Cardiac fibroblast (primary cell): ENCODE data around the gene SPRTN.

DNA sequence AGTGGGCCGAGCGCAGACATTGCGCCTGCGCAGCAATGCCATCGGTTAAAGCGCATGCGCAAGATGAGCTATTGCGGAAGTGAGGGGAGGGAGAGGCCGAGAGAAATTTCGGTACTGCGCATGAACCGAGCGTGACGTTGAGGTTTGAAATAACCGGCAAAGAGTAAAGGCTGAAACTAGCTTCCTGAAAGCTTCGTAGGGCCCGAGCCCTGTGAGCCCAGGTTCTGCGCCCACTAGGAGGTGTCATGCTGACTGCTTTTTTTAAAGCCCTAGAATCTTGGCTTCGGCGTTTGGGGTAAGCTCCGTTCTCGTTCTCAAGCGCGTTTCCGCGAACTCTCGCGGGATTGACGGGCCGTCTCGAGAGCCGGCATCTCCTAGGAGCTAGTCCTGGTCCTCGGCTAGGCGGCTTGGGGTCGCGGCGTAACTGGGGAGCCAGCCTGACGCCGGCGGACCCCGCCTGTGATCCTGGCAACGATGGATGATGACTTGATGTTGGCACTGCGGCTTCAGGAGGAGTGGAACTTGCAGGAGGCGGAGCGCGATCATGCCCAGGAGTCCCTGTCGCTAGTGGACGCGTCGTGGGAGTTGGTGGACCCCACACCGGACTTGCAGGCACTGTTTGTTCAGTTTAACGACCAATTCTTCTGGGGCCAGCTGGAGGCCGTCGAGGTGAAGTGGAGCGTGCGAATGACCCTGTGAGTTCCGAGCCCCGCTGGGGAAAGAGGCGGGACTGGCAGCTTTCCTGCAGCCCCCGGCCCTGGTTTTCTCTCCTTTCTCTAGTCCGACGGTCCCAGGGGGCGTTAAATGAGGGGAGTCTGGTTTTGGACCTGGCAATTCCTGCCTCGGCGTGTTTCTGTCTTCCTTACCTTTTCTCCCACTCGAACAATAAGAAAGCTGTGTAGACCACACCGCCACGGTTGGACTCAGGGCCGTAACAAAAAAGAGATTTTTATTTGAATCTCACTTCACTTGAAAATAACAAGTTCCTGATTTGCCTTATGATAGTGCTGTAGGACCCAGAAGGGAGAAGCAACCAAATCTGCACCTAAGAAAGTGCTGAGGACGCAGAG, at the start of gene SPRTN:
Gene SPRTN, plus strand, starts transcription at position 384 of the 1,070 bp plus-strand sequence.
- RRBS: 2% methylated on average over 7 of the region's 70 CpGs

GRCh38 chr1:231684672-231685354, 58.2 kb downstream of the DISC1 start:
- RRBS: no CpG with 5 or more reads among the region's 13 CpGs

- RRBS: no CpG with 5 or more reads among the region's 3 CpGs
Observed at GRCh38 chr1:232038768-232039159, 412.2 kb downstream of the DISC1 start.

GRCh38 chr1:232431939-232432736, 197.8 kb downstream of the SIPA1L2 start:
- RRBS: no CpG with 5 or more reads among the region's 15 CpGs

- RRBS: no CpG with 5 or more reads among the region's 3 CpGs
Observed at GRCh38 chr1:232497781-232498328, 132.1 kb downstream of the SIPA1L2 start.

DNA sequence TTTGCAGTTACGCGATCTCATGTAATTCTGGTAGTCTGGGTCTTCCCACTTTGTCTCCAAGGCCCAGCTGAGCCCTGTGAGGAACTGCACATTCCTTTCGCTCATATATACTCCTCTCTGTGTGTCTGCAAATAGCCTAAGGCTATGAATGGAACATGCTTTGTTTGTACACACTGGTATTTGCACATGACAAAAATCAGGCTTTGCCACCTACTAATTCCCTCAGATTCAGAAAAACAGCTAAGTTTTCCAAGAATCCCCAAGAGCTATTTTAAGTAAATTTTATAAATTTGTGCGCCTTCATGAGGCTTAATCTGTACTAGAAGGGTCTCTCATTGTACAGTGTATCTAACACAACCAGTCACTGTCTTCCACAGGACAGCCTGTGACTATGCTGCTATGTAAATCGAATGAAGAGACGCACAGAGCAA, 87.2 kb downstream of the SIPA1L2 start:
- RRBS: no CpG with 5 or more reads among the region's 6 CpGs

- RRBS: no CpG with 5 or more reads among the region's 8 CpGs
Observed at GRCh38 chr1:232548470-232549249, 81.3 kb downstream of the SIPA1L2 start.

DNA sequence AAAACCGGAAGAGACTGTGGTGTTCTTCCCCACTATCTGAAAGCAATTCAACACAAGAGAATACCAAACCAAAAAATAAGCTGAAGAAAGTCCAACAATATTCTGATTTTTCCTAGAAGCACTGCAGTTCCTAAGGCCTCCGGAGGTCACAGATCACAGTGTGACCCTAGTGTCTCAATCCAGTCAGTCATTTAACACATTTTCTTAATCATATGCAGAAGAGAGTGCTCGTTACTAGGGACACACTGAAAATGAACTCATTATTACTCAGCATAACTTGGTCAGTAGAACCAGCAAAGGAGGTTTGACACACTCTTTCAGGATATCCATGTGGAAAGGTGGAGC, 5.1 kb downstream of the SIPA1L2 start:
- RRBS: no CpG with 5 or more reads among the region's 3 CpGs

- RRBS: no CpG with 5 or more reads among the region's 4 CpGs
Observed at GRCh38 chr1:232628036-232628481, 1.9 kb downstream of the SIPA1L2 start.

GRCh38 chr1:232631152-232631651, 1.3 kb upstream of the SIPA1L2 start:
- RRBS: no CpG with 5 or more reads among the region's 4 CpGs

DNA sequence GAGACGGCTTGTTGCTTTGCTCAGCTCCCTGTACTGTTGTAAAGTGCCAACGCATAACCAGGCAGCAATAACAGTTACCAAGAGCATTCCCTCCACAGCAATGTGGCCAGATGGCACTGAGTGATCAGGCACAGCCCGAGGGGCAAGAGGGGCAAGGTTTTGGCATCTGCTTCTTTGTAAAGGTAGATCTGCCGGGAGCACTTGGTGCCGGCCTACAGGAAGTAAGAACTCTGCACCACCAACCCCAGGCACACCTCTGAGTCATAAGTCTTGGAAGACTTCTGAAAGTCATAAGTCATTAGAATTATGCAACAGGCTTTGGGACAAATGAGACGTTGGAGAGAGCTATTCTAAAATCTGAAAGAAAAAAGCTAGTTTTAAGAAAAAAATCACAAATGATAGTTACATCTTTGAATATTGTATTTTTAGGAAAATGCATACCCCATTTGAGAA, 37.9 kb upstream of the MAP10 start:
- RRBS: no CpG with 5 or more reads among the region's 6 CpGs

DNA sequence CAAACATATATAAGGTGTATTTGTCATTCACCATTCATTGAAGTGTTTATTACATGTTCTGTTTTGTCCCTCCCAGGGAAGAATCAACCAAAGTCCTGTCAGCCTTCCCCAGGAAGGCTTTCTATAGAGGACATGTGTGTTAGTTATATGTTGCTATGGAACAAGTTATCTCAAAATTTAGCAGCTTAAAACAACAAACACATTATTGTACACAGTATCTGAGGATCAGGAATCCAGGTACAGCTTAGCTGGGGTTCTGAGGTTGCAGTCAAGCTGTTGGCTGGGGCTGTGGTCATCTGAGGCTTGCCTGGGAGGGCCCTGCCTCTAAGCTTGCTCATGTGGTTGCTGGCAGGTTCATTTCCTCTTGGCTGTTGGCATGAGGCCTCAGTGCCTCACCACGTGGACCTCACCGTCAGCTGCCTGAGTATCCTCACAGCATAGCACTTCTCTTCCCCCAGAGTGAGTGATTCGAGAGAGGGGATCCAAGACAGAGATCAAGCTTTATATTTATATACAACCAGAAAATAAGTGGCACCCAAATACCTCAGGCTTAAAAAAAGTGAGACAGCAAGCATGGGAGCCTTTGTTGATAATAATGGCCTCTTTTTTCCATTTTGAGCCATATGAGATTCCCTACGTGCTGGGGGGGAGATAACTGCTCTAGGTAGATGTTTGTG, 18.5 kb downstream of the NTPCR start:
- RRBS: no CpG with 5 or more reads among the region's 4 CpGs

- RRBS: no CpG with 5 or more reads among the region's 10 CpGs
Observed at GRCh38 chr1:233112611-233113580, 162.5 kb downstream of the NTPCR start.

- RRBS: no CpG with 5 or more reads among the region's 12 CpGs
Observed at GRCh38 chr1:233326824-233327176, 724 bp upstream of the MAP3K21 start.

- RRBS: no CpG with 5 or more reads among the region's 6 CpGs
Observed at GRCh38 chr1:233328810-233329162, 1.3 kb downstream of the MAP3K21 start.

DNA sequence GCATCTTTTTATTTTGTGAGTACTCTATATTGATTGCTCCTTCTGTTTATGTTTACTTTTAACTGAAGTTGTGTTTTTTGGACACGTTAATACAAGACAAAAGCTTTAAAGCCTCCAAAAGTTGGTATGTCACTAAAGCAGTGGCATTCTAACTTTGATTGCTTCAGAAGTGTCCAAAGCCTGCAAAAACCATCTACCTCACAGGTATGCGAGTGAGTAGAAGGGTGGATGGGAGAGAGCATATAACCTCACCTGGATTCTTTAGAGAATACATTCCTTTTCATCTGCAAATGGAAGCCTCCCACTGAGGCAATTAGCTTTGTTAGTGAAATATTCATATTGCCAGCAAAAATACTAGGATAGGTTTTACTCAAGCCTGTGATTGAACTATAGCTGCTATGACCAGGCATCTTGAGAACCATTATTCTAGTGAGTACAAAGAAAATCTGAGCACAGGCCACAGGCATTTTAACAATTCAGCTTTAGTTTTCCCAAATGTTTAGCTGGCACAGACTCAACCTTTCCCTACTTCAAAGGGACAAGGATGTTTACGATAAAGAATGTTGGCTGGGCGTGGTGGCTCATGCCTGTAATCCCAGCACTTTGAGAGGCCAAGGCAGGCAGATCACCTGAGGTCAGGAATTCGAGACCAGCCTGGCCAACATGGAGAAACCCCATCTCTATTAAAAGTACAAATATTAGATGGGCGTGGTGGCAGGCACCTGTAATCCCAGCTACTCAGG, 39.7 kb downstream of the MAP3K21 start:
- RRBS: no CpG with 5 or more reads among the region's 6 CpGs

- RRBS: no CpG with 5 or more reads among the region's 7 CpGs
Observed at GRCh38 chr1:233543437-233544140, 70.3 kb upstream of the KCNK1 start.

- RRBS: no CpG with 5 or more reads among the region's 6 CpGs
Observed at GRCh38 chr1:233625093-233626035, 11.5 kb downstream of the KCNK1 start.

DNA sequence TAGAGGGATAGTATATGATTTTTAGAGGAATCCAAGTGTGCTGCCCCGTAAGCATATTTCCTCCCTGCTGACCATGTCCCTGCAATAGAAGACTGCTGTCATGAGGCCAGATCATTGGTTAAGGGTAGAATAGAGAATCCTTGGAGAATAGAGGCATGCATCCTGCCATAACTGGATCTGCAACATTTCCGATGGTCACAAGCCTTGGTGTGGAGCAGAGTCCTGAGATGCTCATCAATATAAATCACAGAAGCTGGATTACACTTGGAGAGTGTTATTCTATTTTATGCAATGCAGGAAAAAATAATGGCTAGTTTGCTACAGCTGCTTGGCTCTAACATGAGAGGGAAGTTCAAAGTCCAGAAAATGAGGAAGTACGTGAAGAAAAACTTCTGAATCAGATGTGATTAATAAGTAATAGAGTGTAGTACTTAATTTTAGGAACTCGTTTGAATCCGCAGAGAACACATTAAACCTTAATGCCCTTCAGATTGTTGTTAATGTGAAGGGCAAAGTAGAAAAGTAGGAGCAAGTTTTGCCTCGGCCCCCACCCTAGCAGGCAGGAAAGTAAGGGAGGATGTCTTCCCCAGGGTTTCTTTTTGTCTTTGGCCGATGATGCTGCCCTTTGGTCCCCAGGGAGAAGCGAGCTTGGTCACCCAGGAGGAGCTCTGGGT, 59.4 kb downstream of the KCNK1 start:
- RRBS: no CpG with 5 or more reads among the region's 8 CpGs

- RRBS: no CpG with 5 or more reads among the region's 13 CpGs
Observed at GRCh38 chr1:234214950-234215558, 158.2 kb upstream of the COA6 start.